Melanocyte of skin (primary cell): ENCODE measurements around the genes SNAI3 and RNF166.

DNA sequence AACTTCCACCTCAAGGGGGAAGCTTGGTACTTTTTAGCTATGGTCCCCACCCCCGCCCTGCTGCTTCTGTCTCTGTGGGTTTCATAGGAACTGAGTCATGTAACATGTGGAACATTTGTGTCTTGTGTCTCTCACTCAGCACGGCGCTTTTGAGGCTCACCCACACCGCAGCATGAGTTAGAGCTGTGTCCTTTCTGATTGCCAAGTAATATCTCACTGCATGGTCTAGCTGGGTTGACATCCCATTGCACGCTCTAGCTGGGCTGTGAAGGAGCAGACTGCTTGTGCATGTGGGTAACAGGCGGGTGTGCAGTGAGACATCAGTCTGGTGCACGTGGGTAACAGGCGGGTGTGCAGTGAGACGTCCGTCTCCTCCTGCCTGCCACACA is 26.3 kb upstream of the SLC7A5 start:
- CAGE, long polyA plus RNA, 2 experiments, result no peak in any of the 2 experiments

GRCh38 chr16:87931534-87932317 is 4.6 kb downstream of the CA5A start:
- CAGE, long polyA plus RNA, 2 experiments, result no peak in any of the 2 experiments

DNA sequence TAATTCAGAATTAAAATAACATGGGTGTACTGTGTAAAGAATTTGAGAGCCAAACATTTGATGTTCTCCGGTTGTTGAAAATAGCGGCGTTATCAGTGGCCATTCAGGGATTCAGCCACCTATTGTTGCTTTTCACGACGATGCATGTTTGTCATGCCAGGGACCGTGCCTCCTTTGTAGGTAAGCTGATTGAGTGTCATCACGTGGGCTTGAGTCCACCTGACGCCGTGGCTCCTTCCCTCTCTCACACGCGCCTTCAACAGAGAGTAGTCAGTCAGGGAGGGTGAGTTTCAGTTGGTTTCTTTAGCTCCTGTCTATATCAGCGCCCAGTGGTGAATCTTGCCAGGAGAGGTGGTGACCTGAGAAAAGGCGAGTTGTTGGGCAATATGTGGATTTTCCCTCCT is 31.1 kb downstream of the BANP start:
- CAGE, long polyA plus RNA, 2 experiments, result no peak in any of the 2 experiments

GRCh38 chr16:88027173-88027862 is 76.1 kb downstream of the BANP start:
- CAGE, long polyA plus RNA, 2 experiments, result no peak in any of the 2 experiments

DNA sequence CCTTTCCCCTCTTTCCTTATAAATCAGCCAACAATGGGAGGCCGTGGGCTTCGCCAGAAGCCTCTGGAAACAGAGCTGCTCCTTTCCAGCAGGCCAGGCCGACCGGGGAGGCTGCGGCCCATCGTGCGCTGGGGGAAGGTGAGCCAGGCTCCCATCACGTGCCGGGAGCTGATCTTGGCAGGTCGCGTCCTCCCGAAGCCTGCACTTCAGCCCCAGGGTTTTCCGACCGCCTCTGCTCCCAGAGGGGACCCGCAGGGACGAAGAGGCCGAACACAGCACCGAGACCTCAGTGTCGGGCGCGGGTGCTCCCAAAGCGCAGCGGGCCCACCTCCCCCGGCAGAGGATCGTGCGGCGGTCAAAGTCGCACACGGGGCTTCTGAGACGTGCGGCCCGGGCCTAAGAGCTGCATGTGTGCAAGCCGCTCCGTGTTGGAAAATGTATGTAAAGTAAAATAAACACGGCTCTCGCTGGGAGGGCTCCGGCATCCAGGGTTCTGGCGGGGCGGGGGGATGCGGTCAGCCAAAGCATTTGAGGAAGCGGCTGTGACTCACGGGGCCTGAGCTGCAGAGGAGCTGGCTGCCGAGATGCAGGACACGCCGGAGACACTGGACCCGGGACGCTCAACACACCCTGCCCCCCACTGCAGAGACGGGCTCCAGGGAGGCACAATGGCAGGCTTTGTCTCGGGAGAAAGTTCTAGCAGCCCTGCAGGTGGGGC is 196.3 kb upstream of the ZNF469 start:
- CAGE, long polyA plus RNA, 2 experiments, result no peak in any of the 2 experiments

DNA sequence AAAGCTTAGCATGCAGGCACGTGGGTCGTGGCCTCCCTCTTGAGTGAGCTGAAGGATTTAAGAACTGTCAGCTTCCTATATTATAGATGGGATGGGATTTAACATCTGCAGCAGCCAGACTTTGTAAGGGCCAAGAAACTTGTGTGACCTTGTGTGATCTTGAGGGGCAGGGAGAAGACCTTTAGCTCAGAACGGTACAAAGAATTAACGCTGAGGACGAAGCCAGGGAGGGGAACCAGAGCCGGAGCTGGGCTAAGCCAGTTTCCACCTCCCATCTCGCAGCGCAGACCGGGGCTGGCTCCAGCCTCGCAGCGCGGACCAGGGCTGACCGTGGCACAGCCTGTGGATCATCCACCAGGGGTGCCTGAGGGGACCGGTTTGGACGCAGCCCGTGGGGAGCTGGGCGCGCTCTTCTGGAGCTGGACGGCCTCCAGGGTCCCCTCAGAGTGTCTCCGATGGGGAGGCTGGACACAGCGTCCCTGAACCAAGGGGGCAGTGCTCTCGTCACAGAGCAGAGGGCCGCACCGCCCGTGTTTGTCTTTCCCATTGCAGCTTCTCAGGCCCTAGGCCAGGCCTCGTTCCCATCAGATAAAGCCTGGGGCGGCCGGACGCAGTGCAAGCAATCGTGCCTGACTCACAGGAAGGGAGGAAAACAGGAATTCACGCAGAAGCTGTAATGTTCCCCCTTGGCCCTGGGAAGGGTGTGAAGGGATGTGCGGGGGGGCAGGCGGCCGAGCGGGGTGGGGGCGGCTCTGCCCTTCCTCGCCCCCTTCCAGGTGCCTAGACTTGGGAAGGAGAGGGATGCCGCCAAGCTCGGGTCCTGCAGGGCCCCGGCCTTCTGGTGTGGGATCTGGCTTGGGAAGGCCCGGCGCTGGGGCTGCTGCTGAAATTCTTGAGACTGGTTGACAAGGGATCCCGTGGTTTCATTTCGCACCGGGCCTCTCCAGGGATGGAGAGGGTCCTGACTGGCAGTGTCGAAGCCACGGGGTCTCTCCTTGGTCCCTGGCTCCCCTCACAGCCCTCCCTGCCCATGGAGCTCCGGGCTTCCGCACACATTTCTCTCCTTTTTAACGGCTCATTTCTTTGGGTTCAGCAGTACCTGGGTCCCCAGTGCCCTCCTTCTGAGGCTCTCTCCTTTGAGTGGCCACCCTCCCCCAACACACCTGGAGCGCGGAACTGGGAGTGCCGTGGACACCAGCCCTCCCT is 148.1 kb upstream of the ZNF469 start:
- CAGE, long polyA plus RNA, 2 experiments, result no peak in any of the 2 experiments

- CAGE, long polyA plus RNA, 2 experiments, result no peak in any of the 2 experiments
Observed at GRCh38 chr16:88429614-88430493, 23.2 kb upstream of the ZFPM1 start.

DNA sequence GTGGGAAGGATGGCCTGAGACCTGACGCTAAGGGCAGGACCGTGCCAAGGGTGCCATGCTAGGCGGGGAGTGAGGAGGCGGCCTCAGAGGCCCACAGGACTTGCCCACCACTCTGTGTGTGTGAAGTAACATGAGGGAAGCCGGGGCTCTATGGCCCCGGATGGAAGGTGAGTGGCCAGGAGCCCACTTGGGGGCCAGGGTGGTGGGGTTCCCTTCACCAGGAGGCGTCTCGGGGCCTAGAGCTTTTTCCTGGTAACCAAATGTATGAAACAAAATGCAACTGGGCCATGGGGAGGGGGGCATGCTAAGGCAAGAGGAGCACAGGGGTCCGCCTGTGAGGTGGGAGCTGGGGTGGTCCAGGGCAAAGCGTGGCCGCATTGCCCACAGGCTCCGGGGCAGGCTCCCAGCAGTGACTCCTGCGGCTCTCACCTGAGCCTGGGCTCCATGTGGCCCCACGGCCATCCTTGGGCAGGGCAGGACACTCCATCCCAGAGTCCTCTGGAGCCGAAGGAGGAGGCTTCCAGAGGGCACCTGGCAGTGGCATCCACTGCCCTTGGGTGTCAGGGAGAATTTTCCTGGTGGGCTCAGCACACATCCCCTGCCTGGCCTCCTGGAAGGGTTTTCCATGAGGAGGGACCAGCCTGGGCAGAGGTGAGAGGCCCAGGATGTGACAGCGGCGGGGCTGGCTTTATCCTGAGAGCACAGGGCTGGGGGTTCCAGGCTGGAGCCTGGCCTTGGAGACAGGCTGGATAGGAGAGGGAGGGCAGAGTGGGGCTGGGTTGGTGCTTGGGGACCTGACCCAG is 42.7 kb downstream of the ZFPM1 start:
- CAGE, long polyA plus RNA, 2 experiments, result no peak in any of the 2 experiments

DNA sequence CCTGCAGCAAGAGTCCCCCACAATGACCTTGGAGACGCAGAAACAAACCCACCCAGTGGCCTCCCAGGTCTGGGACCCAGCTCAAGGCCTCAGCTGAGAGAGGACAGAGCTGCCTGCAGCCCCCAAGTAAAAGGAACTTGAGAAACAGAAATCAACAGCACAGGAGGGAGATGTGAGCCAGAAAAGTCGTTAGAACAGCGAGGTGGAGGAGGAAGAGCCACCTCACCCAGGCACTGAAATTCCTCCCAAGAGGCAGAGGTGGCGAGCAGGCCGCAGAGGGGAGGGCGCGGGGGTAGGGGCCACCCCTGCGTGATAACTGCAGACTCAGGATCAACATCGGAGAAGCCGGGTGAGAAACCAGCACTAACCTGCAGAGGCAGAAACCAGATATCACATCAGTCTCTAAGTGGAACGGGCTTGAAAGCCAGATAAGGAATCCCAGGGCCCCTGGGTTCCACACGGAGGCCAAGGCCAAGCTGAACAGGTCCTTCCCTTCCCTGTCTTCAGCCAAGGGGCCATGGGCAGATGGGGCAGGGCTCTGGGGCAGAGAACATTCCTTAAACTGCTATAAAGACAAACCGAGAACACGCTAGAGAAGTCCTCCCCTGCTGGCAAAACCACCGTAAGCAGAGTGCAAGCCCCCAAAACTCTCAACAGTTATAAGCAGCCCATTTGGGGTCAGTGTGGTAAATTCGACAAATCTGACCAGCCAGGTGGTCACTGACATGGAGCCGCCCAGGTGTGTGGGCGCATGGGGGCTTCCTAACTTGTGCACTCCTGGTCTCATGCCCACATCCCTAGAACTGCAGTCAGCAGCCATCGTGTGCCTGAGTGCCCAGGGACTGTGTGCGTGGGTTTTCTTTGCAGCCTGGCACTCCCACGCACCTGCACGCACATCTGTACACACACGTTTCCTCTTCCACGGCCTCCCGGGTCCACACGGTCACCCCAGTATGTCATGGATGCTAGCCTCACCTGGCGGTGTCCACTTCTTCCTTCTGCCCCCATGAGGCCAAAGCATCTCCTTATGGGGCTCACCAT is 39.2 kb upstream of the ZC3H18 start:
- CAGE, long polyA plus RNA, 2 experiments, result no peak in any of the 2 experiments

DNA sequence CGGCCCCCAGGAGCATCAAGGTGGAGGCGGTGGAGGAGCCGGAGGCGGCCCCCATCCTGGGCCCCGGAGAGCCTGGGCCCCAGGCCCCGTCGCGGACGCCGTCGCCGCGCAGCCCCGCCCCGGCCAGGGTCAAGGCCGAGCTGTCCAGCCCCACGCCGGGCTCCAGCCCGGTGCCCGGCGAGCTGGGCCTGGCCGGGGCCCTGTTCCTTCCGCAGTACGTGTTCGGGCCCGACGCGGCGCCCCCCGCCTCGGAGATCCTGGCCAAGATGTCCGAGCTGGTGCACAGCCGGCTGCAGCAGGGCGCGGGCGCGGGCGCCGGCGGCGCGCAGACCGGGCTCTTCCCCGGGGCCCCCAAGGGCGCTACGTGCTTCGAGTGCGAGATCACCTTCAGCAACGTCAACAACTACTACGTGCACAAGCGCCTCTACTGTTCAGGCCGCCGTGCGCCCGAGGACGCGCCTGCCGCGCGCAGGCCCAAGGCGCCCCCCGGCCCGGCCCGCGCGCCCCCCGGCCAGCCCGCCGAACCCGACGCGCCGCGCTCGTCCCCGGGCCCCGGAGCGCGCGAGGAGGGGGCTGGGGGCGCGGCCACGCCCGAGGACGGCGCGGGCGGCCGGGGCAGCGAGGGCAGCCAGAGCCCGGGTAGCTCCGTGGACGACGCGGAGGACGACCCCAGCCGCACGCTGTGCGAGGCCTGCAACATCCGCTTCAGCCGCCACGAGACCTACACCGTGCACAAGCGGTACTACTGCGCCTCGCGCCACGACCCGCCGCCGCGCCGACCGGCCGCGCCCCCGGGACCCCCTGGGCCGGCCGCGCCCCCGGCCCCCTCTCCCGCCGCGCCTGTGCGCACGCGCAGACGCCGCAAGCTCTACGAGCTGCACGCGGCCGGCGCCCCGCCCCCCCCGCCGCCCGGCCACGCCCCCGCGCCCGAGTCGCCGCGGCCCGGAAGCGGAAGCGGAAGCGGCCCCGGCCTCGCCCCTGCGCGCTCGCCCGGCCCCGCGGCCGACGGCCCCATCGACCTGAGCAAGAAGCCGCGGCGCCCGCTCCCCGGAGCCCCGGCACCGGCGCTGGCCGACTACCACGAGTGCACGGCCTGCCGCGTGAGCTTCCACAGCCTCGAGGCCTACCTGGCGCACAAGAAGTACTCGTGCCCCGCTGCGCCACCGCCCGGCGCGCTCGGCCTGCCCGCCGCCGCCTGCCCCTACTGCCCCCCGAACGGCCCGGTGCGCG is 36.5 kb upstream of the ZC3H18 start:
- CAGE, long polyA plus RNA, 2 experiments, result no peak in any of the 2 experiments

DNA sequence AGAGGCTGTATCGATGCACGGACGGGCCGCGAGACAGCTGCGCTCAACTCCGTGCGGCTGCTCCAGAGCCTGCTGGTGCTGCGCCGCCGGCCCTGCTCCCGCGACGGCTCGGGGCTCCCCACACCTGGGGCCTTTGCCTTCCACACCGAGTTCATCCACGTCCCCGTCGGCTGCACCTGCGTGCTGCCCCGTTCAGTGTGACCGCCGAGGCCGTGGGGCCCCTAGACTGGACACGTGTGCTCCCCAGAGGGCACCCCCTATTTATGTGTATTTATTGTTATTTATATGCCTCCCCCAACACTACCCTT is 1.5 kb downstream of the IL17C start:
- CAGE, long polyA plus RNA, 2 experiments, result no peak in any of the 2 experiments

DNA sequence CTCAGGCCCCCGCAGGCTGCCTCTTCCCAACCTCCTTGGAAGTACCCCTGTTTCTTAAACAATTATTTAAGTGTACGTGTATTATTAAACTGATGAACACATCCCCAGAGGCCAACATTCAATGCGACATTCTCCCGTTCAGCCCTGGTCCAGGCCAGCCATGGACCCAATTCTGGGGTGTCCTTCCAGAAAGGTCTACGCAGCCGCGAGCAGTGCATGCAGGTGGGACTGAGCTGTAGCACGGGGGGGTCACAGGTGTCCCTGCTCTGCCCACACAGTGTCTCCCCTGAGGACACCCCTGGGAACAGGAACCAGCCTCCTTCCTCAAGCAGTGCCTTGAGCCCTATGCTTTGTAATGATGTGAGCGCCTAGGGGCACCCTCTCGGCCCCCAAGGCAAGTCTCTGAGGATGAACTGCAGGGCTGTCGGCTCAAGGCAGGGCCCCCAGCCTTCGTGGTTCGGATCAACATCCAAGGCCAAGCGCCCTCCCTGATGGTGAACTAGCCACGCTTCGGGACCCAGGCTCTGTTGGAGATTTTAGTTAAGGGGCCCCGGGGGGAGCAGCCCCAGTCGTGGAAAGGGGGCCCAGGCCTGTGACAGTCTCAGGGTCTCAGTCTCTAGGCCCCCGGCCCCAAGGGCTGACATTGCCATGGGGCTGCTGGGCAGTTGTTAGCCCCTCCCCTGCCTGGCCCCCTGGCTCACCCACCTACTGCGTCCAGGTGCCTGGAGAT is 2.2 kb downstream of the IL17C start:
- CAGE, long polyA plus RNA, 2 experiments, result no peak in any of the 2 experiments

DNA sequence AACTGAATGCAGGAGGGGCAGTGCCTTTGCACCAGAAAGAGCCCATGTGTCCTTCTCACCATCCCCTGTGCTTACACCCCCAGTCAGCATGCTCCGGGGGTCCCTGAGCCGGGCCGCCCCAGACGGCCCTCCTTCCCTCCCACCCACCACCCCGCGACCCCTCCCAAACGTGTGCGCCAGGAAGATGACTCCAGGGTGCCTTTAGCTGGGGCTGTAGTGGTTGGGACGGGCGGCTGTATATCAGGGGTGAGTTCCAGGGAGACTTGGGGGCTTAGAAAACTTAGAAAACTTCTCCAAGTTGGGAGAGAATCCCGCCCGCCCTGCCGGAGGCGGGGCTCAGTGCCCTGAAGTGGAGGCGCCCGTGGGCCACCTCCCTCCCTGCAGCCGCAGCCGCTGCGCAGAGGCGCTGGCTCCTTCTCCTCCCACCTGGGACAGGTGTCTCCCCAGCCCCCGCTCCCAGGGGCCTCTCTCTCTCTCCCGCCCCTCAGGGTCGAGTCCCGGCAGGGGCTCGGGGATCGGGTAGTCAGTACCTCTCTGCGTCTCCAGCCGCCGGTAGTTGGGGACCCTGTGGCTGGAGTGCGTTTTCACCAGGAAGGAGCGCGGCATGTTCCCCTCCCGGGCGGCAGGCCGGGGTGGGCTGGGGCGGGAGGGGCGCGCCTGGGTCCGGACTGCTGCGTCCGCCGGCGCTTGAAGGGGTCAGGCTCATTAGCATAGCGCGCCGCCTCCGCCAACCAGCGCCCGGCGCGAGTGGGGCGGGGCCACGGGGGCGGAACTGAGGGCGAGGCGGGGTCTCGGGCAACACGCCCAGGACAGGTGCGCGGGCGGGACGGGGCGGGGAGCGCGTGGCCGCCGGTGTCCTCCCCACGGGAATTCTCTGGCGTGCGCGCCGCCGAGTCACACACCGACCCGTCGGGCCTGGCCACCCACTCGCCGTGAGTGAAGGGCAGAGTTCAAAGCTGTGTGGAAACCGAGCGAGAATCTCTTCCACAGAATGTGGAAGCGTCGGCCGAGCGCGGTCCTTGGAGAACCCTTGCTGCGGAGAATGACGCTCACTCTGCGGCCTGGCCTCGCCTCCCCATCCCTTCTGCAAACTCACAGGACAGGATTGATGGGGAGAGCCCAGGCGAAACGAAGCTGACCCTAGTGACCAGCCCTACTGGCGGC is at the start of gene SNAI3:
SNAI3 (minus strand) TSS at position 707 of the 1,164 bp plus-strand sequence.
- CAGE, long polyA plus RNA, 2 experiments, result no peak in any of the 2 experiments

DNA sequence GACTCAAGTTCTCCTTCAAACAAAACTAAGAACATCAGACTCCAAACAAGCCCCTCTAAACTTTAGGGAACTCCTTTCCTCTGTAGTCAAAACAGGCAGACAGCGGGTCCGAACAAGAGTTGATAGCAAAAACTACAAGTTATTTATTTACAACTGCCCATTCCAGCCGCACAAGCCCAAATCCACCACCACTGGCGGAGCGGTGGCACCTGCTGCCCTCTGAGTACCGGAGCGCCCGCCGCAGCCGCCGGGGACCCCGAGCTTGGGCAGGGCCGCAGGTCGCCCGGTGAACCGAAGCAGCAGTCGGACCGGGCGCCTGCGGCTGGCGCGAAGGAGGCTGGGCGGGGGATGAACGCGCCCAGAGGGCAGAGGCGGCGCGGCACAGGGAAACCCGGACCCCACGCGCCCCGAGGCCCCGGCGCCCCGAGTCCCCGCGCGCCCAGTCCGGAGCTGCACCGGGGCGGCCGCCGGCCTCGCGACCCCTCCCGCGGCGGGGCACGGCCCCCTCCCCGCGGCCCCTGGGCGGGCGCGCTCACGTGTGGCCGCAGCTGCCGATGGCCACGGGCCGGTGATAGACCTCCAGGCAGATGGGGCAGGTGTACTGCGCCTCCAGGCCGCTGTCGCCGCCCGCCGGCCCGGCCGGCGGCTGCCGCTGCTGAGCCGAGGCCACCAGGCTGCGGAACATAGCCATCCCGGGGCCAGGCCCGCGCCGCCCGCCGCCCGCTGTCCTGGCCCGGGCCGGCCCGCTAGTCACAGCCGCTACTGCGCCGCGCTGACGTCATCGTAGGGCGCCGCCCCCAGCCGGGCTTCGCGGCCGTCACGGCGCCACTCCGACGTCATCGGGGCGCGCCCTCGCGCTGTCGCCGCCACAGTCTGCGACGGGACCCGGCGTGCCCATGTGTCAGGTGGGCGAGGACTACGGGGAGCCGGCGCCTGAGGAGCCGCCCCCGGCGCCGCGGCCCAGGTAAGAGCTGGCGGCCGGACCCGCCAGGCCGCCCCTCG is at the start of gene RNF166:
RNF166 (minus strand) TSS at position 774 of the 1,002 bp plus-strand sequence.
- CAGE, long polyA plus RNA, 2 experiments, result no peak in any of the 2 experiments

DNA sequence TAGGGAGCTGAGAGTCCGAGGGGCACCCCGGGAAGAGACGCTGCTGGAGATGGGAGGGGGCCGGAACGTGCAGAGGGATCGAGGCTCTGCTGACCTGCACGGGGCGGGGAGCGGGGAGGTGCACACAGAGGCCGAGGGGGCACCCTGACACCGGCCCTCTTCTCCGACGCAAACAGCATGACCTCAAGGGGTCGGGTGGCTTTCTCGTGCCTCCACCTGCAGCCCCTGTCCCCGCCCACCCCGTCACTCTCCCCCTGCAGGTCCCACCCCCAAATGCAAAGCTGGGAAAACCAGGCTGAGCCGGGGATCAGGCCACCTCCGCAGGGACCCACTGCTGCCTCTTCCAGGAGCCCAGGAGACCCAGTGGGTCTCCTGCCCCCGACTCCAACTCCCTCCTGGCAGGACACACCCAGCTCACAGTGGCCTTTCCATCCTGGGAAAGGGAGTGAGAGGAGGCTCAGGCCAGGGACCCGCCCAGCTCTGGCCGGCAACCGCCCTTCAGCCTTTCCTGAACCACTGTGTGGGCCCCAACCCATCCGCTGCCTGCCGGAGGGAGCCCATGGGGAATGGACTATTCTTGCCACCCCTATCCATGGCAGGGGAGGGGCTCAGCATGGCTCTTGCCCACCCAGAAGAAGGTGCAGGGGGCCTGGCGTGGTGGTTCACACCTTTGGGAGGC is 38.7 kb downstream of the CTU2 start:
- CAGE, long polyA plus RNA, 2 experiments, result no peak in any of the 2 experiments

DNA sequence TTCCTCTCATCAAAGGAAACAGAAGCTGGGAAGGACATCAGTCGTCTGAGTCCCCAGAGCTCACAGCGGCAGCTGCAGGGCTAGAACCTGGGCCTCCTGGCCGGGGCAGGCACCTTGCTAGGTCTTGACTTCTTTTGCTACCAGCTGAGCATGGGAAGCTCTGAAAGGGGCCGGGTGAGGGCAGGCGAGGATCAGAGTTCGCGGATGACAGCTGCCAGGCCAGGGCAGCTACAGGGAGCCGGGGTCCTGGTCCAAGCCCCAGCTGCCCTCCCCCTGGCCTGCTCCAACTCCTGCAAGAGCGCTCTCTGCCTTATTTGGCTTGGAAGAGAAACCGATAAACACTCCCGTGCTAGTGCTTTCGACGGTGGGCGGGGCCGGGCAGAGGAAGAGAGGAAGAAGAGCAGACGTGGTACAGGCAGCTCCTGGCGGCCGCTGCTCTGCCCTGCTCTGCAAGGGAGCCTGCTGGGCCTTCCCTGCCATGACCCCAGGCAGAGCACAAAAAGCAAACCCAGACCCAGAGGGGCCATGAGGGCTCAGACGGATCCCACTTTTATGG is 25.8 kb downstream of the PIEZO1 start:
- CAGE, long polyA plus RNA, 2 experiments, result no peak in any of the 2 experiments

DNA sequence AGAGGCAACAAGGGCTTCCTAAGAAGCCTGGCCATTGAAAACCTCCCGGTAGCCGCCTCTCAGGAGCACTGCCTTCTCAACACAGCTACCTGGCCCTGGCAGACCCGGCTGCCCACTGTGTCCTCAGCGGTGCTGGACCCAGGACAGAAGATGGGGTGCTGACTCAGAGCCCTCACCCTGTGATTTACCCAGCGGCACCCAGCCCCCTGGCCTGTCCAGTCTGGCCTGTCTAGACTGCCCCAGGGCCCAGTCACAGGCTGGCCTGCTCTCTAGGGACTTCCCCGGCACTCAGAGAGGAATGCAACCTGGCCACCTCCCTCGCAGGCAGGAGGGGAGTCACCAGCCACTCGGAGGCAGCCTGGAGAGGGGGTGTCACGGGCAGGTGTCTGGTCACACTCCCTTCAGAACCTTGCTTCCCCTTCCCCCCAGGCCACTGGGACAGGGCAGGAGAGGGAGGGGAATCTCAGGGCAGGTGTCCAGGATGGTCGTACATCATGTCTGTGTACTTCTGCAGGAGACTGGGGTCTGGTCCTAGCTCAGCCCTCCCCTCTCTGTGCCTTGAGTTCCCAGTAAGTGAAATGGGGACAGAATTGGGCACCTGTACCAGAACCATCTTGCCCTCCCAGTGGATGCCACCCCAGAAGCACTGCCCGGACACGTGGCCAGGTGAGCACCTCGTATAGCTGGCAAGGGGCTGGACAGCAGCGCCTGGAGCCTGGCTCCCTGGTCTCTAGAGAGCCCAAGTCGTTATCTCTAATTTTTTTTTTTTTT is 19.9 kb downstream of the PIEZO1 start:
- CAGE, long polyA plus RNA, 2 experiments, result no peak in any of the 2 experiments

GRCh38 chr16:88786027-88786253 is 920 bp upstream of the PIEZO1 start:
- CAGE, long polyA plus RNA, 2 experiments, result no peak in any of the 2 experiments

- CAGE, long polyA plus RNA, 2 experiments, result no peak in any of the 2 experiments
Observed at GRCh38 chr16:88804455-88805079, 978 bp downstream of the CDT1 start.

DNA sequence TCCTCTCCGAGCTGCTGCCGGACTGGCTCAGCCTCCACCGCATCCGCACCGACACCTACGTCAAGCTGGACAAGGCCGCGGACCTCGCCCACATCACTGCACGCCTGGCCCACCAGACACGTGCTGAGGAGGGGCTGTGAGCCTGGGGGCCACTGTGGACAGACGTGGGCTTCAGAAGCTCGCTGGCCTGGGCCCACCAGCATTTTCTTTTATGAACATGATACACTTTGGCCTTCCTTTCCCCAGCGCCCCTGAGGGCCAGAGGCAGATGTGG is 3.7 kb downstream of the APRT start:
- CAGE, long polyA plus RNA, 2 experiments, result no peak in any of the 2 experiments